Hair follicle dermal papilla cell (primary cell): ENCODE data around the genes LRRC2 and TDGF1.

DNA sequence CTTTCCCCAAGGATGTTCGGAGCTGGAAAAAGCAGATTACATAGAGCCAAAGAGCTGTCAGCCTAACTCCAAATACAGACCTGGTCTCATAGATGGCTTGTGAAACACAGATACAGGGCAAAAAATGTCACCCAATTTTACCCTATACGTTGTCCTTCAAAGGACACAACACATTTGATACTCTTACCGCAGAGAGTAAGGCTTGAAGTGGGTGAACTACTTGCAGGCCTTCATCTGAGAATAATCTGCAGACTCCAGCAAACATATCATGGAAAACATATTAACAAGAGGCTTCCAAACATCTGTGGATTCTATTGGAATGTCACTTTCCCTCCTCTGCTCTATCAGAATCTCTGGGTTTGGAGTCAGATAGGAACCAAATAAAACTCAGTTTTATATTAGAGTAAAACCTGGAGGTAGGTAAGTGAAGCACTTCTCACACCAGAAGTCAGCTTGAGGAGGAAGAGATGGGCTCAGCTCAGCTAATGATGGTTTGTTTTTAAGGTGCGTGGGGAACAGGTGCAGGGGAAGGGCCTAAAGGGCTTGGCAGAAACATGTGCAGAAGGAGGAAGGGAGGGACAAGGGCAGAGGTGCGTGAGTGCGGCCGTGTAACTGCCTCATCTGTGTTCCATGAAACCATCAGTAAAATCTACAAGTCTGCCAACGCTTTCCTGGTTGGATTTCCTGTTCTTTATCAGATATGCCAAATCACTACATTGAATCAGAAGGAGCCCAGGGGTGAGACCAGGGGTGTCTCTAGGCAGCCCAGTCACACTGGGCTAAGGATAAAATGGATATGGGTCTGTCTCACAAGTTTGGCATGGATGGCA, 20.1 kb downstream of the FYCO1 start:
- CAGE, long polyA plus RNA = no peak

GRCh38 chr3:45985465-45985910, 10.1 kb downstream of the FYCO1 start:
- CAGE, long polyA plus RNA = no peak

DNA sequence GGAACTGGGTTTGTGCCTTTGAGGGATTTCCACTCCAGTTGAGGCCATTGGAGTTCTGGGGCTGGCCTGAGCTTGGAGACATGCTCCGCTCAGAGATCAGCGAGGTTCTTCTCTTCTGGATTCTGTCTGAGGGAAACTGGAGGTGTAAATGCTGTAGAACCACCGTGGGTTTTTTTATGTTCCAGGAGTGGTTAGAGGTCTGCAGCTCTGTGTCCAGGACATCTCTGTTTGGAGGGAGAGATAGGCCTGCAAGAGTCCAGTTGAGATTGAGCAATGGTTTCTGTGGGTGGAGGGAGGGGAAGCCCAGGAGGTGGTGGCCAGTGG, 9.7 kb downstream of the XCR1 start:
- CAGE, long polyA plus RNA = no peak

- CAGE, long polyA plus RNA = no peak
These were observed 71.1 kb upstream of the XCR1 start for GRCh38 chr3:46098329-46098830.

DNA sequence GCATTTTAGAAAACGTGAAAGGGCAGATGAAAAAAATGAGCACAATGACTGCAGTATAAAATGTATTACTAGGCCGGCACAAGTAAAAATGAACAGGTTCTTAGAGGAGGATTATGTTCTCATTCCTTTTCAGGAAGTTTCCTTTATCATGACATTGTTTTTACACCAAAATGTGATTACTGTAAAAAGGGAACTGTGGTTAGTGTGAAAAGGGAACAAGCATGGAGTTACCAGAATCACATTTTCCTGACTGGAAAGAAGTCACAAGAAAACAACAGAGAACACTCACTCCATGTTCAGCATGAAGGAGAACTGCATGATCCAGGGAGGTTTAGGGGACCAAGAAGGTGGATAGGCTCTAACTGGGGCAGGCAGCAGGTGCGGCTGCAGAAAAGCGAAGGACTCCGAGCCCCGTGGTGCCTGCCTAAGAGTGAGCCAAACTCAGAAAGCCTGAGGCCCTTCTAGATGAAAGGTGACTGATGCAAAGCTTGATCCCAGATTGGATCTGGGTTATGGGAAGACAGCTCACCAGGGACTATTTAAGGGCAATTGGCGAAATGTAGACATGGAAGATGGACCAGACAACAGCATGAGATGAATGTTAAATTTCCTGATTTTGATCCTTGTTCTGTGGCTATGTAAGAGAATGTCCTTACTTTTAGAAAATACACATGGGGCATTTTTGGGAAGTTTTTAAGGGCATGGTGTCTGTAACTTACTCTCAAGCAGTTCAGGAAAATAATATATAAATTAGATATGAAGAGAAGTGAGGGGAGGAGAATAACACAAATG, 77.3 kb downstream of the CCR1 start:
- CAGE, long polyA plus RNA = no peak

DNA sequence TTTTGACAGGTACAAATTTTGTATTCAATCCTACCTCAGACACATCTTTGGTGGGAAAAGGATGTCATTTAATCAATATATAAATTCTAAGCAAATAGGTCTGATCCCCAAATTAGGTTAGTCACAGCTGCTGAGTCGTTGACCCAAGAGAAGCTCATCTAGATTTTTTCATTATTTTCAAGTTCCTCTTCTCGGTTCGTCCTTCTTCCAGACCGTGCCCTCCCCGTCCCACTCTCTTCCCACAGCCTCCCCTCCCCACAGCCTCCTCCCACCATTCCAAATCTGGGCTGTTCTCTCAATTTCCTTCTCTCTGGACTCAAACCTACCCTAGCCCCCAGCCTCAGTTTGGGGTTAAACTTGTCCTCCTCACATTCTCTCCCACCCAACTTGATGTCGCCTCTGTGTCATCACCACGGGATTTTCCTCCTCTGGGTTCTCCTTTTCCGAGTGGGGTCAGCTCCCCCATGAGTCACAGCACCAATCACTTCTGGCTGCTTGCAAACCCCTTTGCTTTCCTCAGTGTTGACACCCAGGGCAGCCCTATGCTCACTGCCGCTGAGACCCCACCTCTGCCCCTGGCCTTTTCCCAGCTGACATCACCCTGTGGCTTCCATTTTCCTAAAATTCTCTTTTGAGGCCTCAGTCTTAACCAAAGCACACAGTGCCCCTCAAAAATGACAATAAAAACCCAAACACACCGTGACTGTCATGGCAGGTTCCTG, 699 bp upstream of the CCRL2 start:
- CAGE, long polyA plus RNA = no peak

DNA sequence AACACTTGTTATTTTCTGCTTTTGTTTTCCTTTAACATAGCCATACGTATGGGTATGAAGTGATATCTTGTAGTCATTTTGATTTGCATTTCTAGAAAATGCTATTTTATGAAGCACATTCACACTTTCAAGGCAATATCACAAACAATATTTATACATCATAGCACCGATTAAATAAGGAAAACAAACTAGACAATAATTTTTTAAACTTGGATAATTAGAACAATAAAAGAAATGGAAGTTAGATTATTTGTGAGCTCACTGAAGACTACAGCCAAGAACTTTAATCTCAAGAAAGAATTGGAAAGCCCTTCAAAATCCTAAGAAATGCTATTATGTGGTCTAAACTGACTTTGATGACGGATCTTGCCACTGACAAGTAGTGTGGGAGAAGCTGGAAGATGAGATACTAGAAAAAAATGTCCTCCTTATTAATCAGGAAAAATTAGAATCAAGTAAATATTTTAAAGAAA, 15.3 kb downstream of the RTP3 start:
- CAGE, long polyA plus RNA = no peak

- CAGE, long polyA plus RNA = no peak
These were observed at the start of gene LRRC2 for GRCh38 chr3:46565763-46566709. Gene LRRC2, minus strand, starts transcription at chr3:46566302.

DNA sequence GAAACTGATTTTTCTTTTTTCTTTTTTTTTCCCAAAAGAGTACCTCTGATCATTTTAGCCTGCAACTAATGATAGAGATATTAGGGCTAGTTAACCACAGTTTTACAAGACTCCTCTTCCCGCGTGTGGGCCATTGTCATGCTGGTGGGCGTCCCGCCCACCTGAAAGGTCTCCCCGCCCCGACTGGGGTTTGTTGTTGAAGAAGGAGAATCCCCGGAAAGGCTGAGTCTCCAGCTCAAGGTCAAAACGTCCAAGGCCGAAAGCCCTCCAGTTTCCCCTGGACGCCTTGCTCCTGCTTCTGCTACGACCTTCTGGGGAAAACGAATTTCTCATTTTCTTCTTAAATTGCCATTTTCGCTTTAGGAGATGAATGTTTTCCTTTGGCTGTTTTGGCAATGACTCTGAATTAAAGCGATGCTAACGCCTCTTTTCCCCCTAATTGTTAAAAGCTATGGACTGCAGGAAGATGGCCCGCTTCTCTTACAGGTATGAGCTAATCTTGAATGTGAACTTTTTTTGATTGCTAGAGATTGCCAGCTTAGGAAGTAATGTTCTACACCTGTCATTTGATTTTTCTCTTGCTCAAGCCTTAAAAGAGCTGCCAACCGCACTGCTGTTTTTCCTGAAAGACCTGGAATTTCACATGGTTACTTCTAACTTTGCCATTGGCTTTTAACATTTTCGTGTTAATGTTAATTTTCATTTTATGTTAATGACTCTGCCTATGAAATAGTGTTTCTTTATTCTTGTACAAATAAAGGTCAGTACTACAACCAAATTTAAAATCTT, at the start of gene TDGF1:
TSS of gene TDGF1 (plus strand) at position 270 of the 789 bp plus-strand sequence.
- CAGE, long polyA plus RNA = no peak

- CAGE, long polyA plus RNA = no peak
These were observed 5.8 kb upstream of the MYL3 start for GRCh38 chr3:46868894-46869520.

DNA sequence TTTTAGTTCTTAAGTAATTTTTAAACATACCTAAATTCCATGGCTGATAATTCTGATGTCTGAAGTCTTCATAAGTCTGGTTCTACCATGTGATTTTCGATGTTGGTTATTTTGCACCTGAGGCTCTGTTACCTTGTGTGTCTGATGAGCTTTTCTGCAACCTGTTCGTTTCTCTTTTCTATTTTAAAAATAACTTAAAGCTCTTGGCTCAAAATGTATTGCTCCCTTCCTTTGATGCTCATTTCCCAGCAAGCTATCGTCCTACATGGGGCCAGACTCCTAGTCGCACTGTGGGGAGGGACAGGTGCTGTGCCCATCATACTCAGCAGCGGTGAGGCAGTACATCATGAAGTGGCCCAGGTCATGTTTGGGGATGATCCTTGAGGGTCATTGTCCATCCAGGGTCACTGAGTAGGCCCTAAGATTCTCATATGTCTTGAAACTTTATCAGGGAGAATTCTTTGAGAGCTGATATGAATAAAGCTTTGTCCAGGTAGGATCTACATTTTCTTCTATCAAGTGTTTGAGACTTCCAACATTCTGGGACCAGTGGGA, 41.1 kb downstream of the PTH1R start:
- CAGE, long polyA plus RNA = no peak

GRCh38 chr3:46959032-46959756, 17.4 kb downstream of the CCDC12 start:
- CAGE, long polyA plus RNA = no peak

- CAGE, long polyA plus RNA = no peak
These were observed 2.3 kb downstream of the NBEAL2 start for GRCh38 chr3:46981459-46982522.

DNA sequence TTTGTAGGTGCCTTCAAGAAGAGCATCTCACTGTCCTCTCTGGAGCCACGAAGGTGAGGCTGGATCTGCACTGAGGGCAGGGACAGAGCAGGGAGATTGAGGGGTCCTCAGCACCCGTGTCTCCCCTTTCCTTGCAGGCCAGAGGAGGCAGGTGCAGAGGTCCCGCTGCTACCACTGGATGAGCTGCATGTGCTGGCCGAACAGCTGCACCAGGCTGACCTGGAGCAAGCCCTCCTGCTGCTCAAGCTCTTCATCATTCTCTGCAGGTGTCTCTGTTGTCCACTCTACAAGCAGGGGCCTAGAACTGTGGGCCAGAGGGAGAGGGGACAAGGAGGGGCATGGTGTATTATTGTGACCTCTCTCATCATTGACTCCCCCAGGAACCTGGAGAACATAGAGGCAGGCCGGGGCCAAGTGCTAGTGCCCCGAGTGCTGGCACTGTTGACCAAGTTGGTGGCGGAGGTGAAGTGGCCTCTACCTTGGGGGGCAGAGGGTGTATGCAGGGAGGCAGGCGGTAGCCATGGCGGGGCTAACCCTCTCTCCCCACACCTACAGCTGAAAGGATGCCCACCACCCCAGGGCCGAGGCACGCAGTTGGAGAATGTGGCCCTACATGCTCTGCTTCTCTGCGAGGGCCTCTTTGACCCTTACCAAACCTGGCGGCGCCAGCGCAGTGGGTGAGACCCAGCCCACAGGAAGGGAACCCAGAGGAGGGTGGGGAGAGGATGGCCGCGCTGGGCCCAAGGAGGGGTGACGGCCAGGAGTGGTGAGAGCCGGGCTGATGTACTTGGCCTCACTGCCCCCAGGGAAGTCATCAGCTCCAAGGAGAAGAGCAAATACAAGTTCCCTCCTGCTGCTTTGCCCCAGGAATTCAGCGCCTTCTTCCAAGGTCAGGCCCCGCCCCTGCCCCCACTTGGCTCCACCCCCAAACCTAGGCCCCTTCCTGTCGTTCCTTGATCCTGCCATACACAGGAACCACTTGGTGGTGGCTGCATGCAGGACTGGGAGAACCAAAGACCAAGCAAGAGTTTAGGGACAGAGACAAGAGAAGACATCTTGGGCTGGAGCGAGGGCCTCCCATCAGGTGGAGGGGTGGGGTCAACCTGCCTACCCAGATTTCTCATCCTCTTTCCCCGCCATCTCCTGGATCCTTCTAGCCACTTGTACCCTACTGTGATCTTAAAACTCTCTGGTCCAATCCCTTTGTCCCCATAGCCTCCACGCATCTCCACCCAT, 9.7 kb downstream of the NBEAL2 start:
- CAGE, long polyA plus RNA = no peak

DNA sequence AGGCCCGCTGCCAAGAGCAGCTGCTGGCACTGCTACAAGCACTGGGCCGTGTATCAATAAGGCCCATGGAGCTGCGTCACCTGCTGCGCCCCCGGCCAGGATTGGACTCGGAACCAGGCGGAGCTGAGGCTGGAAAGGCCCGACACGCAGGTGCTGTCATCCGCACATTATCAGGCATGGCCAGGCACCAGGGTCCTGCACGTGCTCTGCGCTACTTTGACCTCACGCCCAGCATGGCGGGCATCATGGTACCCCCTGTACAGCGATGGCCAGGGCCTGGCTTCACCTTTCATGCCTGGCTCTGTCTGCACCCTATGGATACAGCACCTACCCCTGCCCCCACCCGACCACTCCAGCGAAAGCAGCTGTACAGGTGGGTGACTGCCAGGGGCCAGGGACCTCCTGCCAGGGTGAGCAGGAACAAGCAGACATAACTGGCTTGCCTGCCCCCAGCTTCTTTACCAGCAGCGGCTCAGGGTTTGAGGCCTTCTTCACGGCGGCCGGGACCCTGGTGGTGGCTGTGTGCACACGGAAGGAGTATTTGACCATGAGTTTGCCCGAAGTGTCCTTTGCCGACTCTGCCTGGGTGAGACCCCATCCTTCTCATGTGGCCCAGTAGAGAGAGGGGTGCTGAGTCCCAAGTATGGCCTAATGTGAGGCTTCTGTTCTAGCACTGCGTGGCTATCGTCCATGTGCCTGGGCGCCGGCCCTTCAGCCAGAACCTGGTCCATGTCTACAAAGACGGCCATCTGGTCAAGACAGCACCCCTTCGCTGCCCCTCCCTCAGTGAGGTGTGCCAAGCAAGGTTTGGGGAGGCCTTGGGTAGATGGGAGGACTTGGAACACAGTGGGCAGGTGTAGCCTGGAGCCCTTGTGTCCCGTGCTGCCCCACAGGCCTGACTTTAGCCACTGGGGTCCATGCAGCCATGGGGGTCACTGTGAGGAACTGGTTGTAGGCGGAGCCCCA, 16.1 kb downstream of the NBEAL2 start:
- CAGE, long polyA plus RNA = no peak

- CAGE, long polyA plus RNA = no peak
These were observed 24.1 kb downstream of the NBEAL2 start for GRCh38 chr3:47003558-47004016.

DNA sequence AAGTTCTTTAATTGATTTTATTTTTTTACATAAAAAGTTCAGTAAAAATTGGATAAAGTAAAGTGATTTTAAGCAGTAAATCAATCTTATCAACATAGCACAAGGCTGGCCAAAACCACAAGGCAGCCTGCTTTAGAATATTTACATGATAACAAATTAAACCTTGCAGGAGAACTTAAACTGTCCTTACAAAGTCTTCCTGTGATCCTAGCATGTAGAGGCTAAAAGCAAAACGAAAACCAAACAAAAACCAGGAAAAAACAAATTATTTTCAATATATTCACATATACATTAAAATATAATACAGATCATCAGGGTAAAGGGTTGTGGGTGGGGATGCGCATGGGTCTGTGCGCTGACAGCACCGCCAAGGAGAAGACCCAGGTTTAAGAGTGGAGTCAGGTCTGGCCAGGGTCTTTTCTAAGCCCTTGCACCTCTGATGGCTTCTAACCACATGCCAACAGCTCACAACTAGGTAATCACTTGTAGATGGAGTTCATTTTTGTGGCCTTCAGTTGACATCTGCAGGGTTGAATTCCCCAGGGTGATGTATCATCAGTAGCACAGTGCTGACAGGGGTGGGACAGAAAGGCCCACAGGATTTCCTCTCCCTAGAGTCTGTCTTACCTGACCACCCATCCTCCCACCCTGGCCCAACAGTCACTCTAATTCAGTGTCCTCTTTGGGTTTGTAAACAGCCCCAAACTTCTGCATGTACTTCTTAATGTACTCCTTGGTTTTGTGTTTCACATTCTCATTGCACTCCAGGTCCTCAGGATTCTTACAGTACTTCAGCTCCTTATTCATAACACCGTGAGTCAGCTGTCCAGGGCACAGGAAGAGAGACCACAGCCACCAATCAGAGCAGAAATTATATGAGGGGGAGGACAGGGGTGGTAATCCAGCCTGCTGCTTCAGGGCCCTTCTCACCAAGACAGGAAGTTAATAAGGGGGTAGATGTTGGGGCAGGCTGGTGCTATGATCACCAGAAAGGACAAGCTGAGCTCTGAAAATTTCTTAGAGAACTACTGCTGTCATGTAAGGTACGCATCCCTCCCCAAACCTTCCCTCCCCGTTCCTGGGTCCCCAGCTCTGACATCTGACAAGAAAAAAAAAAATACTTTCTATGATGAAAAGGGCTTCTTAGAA, 37.3 kb downstream of the NBEAL2 start:
- CAGE, long polyA plus RNA = no peak

DNA sequence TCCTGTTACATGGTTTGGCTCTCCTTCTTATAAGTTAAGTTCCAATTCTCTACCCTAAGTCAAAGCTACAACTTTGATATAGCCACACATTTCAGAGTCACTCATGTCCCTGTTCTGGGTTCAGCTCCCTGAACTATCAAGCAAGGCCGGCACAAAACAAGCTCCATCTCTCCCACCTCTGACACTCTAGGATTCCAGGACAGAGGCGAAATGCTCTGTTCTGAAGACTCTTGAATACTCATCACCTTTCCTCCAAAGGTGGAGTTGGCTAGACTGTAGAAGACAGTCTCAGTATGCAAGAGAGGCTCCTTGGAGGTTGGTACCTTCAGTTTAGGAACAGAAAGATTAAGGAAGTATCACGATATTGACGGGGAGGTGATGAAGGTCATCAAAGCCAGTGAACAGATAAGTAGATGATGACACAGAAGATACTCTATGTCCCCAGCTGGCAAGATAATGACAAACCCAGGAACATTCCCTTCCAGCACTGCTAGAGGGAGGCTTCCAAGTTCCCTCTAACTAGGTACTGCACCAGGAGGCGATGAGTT, 40.6 kb downstream of the NBEAL2 start:
- CAGE, long polyA plus RNA = no peak

- CAGE, long polyA plus RNA = no peak
These were observed 28.0 kb downstream of the SETD2 start for GRCh38 chr3:47135685-47136536.

DNA sequence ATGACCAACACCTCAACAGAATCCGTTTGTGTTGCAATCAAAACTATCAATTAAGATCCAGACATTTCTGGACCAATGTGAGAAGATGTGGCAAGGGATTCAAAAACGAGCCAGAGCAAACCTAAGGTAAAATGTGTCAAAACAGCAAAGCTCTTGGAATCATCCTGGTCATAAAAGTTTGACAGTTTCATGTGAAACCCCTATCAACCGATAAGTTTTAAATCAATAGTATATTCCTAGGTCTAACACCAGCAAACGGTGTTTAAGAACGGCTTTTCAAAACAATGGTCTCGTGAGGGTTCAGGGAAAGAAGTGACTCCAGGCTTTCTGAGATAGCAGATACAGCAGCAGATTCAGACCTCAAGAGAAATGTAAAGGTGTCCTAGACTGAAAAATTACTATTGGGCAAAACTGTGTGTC, 1.4 kb downstream of the SETD2 start:
- CAGE, long polyA plus RNA = no peak